Measurements from ENCODE around the genes TET3, INO80B and CCDC142.

DNA sequence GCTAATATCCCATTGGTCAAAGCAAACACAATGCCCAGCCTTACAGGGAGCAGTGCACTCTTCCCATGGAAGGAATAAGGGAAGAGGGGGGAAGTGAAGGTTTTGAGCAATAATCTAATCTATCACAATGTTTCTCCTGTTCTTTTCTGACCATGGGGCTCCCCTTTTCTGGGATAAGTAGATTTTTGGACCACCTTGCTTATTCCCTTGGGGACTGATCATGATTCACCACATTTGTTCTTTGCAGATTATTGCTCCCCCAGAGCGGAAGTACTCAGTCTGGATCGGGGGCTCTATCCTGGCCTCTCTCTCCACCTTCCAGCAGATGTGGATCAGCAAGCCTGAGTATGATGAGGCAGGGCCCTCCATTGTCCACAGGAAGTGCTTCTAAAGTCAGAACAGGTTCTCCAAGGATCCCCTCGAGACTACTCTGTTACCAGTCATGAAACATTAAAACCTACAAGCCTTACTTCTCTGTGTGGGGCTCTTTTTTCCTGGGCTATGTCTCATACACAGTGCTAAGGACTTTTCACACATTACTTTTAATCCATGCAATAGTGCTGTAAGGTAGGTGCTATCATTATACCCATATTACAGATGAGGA is 7.4 kb upstream of the DGUOK start:
- PRO-cap, result no peak

DNA sequence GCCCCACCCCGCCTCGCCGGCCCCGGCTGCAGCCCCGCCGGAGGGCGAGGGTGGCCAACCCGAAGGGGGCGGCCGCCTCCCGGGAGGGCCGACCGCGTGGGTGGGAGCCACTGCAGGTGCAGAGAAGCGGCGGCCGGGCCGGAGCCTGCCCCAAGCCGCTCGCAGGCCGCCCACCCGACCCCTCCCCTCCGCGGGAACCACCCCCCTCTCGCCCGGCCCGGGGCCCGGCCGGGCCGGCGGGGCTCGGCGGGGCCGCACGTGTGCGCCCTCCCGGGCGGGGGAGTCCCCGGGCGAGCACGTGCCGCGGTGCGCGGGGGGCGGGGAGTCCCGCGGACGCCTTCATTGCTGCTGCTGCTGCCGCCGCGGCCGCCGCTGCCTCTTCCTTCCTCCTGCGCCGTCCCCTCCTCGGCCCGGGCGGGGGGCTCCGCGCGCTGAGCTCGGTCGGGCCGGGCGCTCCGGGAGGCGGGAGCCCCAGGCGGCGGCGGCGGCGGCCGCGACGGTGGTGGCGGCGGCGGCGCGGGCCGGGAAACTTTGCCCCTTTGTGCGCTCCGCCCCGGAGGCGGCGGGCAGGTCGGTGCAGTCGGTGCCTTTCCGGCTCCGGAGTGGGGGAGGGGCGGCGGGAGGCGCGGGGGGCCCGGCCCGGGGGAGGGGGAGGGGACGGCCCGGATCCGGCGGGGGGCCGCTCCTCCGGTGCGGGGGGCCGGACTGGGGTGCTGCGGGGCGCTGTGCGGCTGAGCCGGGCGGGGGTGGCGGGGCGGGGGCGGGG is at the start of gene TET3:
TSS of gene TET3 (plus strand) at position 323 of the 766 bp plus-strand sequence.
- PRO-cap, result unidirectional peak, plus-strand start at position 481 of the sequence

GRCh38 chr2:73993101-73994181 is 8.7 kb downstream of the TET3 start:
- PRO-cap, result no peak

DNA sequence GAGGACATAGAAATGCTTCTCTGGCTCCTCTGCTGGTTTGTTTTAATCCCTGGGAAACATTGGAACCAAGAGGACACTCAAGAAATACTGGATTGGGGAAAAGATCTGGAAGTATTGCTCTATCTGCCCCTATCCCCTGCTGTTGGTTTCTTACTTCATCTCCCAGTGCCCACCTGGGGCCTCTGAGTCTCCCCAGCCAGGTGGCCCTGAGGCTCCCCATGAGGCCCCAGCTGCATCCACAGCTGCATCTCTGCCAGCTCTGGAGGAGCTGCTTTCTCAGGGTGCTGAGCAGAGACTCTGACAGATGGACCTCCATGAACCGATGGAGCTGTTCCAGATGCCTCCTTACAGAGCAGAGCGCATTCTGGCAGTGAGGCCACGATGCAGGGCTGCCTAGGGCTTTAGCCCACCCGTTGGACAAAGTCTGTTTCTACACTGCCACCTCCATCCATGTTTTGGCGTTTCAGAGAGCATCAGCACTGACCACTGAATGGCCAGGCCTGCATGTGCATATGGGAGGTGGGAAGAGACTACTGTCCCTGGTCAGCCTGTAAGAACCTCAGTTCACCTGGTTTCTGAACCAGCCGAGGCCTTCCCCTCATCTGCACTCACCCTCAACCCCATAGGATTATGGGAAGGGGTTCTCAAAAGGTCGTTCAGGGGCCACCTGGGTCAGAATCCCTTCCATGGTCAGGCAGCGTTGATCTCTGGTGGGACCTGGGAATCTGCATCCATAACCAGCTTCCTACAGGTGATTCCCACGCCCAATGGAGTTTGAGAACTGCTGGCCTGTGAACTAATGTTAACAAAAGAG is 36.5 kb downstream of the TET3 start:
- PRO-cap, result no peak

- PRO-cap, result no peak
Measured at GRCh38 chr2:74037308-74038240, 52.9 kb downstream of the TET3 start.

DNA sequence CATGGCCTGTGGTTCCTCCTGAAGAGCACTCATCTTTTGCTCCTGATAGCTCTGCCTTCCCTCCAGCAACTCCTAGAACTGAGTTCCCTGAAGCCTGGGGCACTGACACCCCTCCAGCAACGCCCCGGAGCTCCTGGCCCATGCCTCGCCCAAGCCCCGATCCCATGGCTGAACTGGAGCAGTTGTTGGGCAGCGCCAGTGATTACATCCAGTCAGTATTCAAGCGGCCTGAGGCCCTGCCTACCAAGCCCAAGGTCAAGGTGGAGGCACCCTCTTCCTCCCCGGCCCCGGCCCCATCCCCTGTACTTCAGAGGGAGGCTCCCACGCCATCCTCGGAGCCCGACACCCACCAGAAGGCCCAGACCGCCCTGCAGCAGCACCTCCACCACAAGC is 62.4 kb downstream of the TET3 start:
- PRO-cap, result no peak

- PRO-cap, result no peak
Measured at GRCh38 chr2:74149074-74149903, 1.6 kb upstream of the BOLA3 start.

DNA sequence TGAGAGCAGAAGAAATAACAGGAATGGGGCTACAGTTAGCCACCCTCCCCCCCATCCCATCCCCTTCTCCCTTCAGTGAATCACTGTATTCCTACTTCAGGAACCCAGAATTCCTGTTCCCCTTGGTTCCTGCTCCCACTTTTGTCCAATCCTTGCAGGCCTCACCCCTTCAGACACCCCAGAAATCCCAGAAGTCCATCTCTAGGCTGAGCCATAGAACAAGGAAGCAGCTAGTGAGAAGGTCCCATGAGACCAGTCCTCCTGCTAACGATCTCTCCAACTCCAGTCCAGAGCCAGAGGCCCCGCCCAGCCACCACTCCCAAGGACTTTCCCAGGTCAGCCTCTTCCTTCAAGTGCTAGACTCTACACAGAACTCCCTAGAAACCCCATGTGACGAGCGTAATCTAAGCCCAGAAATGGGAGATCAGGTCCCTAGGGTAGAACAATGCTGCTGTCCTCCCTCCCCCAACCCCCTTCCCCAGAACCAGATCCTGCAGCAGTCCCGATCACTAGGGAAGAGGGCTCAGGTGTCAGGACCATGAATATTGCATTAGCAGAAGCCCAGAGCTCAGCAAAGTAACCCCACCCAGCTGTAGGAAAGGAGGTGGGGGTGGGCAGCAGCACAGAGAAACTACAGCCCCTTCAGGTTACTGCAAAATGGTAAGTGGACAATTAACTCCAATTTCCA is 6.9 kb downstream of the DCTN1 start:
- PRO-cap, result no peak

DNA sequence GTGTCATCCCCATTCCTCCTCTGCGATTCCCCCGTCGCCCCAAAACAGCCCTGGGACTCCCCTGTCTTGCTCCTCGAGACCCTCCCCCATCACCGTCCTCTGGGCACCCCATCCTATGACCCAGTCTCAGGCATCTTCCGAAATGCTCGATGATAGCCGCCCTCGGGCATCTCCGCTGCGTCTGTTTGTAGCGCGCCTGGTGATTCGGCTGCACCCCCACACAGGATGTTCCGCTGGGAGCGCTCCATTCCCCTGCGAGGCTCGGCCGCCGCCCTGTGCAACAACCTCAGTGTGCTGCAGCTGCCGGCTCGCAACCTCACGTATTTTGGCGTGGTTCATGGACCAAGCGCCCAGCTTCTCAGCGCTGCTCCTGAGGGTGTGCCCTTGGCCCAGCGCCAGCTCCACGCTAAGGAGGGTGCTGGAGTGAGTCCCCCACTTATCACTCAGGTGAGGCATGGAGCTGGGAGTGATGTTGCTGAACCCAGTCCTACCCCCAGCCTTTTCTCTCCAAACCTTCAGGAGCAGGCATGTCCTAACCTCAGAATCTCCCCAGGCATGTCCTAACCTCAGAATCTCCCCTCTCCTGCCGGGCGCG is 496 bp downstream of the WDR54 start:
- PRO-cap, result bidirectional peak, plus-strand start at position 289 of the sequence, minus-strand start at position 183 of the sequence

DNA sequence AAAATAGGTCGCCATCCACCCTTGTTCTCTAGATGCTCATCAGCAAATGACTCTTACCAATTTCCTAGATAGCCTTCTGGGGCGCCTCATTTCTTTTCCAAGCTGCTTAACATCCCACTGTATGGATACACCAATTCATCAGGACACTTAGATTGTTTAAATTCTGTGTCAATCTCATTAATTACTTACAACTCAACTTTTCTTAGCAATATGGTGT is 633 bp upstream of the INO80B start:
- PRO-cap, result no peak

DNA sequence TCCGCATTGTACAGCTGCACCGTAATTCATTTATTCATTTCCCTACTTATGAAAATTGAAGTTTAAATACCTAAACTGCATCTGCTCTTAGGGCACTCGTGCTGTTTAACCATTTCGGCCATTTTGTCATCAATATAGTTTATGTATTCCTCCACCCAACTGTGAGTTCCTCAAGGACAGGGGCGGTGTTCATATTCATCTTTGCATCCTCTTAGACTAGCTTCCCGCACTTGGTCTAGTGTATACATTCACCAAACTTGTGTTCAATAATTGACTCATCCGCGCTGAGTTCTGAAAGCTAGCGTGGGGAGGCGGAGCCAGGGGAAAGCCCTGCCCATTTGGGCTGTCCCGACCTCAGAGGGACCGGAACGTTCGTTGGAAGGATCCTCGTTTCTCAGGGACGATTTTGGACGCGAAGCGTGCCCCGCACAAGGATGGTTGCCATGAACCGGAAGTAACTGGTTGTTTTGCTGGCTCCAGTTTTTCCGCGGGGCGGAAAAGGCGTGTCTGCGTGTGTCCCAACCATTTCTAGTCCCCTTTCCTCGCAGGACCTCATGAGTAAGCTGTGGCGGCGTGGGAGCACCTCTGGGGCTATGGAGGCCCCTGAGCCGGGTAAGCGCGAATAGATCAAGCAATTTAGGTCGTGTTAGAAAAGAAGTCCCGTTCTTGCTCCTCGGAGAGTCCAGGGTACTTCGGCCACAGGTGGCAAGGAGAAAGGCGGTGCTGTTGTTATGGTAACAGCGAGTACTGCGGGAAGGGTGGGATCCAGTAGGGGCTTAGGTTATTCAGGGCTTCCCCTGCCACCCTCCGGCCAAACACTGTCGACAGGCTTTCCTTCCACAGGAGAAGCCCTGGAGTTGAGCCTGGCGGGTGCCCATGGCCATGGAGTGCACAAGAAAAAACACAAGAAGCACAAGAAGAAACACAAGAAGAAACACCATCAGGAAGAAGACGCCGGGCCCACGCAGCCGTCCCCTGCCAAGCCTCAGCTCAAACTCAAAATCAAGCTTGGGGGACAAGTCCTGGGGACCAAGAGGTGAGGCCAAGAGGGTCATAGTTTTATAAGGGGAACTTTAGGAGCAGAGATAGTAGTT is at the start of gene INO80B:
TSS of gene INO80B (plus strand) at position 525 of the 1,094 bp plus-strand sequence.
- PRO-cap, result no peak

DNA sequence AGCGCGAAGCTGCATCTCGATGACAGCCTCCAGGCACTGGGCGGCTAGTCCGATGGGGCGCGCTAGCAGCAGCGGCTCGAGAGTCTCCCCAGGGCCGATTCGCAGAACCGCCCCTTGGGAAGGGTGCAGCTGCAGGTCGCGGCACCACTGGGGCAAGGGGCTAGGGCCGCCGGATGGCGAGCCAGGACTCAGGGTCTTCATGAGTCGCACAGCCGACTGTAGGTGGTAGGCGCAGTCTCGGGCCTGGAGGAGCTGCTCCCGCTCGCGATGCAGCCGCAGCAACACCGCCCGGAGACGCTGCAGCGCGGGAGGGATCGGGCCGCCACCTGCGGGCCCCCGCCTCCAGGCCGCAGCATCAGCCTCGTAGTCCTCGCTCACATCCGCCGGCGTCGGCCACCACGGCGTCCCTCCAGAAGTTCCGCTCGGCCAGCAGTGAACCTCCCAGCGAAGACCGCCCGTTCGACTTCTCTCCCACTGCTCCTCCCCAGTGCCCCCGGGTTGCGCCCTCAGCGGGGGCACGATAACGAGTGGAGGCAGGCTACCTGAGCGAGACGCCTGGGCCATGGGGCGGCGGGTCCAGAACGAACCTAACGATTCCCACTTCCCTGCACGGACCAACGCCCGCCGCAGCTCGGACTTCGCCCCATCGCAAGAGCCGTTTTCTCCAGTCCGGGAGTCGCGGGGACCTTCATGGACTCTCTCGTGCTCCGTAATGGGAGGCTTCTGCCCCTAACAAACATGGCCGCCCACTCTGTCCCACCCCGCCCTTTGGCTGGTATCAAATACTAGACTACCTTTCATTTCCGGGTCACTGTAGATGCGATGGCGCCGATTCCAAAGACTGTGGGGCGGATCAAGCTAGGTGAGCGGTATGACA is at the start of gene CCDC142:
TSS of gene CCDC142 (minus strand) at position 725 of the 877 bp plus-strand sequence.
- PRO-cap, result no peak

DNA sequence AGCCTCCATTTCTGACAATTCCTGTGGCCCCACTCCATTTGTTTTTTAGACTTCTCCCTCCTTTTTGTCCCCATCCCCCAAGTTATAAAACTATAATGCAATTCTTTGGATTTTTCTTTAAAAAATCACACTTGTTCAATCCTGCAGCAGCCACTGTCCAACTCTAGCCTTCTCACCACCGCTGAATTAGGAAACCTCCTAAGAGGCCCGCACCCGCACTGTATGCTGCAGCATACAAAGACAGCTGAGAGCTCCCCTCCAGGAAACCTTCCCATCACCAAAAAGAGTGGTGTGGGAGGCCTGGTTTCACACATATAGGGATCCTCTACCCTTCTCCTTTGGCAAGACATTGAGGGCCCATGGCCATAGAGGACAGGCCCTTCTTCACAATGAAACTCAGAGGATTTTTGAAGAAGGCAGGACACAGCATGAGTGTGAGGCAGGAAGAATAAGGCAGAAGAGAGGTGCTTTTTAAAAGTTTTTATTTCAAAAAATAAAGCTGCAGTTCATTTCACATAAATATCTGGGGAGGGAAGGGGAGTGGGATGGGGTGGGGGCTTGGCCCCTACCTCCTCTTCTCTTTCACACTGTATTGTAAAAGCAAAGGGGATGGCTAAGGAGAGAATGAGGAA is 2.8 kb downstream of the PCGF1 start:
- PRO-cap, result no peak

DNA sequence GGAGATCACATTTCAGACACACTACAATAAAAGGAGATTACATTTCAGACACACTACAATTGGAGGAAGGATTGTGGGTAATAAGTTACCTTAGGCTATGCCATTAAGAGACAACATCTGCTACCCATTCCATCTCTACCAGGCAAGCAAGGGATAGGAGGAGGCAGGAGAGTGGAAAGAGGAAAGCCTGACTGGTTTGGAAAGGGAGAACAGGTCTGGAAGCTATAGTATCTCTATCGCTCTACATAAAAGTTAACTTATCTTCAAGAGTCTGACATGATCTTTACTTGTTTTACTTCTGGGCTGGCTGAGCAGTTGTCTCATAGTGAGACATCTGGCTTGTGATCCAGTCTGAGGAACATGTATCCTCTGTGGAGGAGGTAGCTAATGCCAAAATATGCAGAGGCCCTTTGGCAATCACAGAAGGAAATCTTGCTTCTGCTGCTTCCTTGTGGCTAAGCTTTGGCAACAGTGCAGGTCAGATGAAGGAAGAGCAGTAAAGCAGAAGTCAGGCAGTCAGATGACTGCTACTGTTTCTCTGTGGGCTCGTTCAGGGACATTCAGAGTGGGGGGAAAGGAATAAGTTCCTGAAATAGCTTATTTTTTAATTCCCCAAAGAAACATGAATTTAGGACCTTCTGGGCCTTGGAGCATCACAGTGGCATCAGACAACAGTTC is 22.2 kb downstream of the DOK1 start:
- PRO-cap, result no peak

DNA sequence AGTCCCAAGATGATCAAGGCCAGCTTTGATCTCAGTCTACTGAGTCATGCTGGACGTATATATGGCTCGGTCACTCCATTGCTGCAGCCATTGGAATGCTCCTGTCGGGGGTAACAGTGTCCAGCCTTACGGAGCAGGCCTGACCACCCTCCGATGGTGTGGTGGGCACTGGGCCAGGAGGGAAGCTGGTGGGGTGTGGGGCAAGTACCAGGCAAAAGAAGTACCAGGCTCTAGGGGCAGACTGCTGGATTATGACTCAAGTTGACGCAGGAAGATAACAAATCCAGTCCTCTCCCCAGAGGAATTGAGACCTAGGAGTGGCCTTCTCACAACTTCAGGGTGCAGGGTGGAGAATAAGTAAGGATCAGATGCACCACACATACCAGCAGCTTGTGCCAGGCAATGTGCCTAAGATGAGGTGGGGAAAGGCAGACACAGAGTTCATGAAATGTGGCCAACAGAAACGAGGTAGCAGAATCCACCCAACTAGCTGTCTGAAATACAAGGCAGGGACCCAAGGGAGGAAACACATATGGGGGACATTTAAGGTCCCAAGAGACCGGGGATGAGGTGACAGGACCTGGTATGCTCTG is 37.9 kb downstream of the SEMA4F start:
- PRO-cap, result no peak

DNA sequence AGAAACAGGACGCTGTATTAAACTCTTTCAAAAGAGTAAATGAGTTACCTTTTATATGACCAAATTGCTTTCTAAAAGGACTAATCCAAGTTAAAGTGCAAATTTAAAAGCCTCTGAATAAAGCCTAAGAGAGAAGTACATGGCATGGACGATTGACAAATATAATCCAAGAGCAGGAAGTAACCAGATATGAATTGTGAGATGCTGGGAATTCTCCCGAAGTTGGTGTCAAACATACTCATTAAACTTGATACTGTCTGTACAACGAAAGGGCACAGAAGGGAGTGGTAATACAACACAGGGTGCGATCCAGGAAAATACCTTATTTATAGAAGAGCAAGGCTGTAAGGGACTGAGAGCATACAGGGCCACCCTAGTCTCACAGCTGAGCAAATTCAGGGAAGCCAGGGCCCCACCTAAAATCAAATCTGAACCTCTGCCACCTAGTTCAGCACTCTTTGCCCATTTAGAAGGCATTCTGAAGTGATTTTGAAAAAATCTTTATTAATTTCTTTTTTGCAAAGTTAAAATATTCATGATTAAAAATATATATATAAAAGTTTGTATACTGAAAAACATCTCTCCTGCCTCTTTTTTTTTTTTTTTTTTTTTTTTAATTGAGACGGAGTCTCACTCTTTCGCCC is 41.7 kb downstream of the SEMA4F start:
- PRO-cap, result no peak

GRCh38 chr2:74714975-74716171 is 61.3 kb downstream of the SEMA4F start:
- PRO-cap, result unidirectional peak, plus-strand start at chr2:74715469

DNA sequence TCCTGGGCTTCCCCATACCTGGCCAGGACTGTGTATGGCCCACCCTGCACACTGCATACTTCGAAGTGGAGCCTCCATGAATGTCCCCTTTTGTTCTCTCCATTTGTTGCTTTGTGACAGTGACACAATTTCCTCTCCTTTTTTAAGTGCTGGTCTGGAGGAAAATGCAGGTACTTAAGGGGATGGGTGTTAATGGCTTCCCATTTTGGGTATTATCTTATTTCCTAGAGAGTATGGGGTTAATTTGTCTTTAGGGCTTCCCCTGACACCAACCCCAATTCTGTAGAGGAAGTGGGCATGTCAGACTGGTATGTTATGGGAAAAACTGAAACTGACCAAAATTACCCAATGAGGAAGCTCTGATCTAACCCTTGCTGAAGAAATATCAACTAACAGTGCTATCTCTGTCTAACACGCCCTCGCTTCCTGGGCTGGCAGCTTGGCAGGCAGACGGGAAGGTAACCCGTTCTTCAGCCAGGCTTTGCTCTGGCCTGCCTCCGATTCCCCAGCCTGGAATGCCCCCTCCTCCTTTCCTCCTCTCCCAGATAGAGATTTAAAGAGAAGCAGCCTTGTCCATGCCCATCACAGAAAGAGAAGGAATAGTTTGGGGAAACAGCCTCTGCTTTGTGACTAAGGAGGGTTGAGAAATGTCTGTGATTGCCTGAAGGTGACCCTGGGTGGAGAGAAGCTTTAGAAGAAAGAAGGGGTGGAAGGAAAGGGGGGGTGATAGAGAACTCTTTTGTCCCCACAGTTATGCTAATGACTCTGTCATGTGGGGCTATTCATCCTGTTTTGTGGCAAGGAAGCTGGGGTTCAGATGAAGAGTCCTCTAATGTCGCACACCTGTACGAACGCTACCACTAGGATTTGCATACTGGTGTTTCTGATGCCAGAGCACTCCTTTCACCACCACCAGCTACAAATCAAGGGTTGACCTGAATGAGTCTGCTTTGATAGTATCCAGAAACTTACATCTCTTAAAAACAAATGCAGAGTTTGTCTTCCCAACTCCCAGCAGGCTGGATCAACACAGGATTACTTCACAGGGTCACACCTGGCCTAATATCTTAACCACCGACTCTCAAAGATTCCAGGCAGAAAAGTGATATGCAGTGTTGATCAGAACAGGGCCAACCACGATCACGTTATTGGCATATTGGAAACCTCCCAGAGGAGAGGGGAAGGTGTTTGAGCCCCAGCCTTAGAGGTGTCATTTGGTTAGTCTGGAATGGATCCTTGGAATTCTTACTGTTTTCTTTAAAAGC is 15.5 kb downstream of the HK2 start:
- PRO-cap, result no peak

DNA sequence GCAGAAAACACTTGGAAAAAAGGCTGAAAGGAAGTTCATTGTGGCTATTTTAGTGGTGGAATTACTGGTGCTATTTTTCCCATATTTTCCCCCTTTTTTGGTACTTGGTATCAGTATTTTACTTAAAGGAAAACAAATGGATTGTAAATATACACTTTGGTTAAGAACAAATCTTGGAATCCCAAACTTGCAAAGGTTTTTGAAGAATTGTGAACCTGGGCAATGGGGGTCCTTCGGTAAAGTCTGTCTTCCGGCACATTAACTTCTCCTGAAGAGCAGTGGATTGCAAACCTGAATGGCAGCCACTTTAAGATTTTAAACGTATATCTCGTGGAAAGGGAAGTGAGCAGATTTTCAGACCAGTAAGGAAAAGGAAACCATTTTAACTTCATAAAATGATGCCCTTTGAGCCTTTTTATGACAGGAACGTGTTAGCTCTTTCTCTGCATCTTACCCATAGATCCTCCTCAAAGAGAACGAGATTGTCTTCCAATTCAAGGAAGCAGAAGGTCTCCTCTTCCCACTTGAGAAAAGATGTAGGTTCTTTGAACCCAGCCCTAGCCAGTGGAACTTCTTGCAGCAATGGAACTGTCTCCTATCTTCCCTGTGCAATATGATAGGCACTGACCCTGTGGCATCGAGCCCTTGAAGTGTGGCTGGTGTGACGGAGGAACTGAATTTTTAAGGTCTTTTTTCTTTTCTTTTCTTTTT is 35.5 kb downstream of the HK2 start:
- PRO-cap, result no peak

- PRO-cap, result no peak
Measured at GRCh38 chr2:74872085-74872596, 38.2 kb downstream of the HK2 start.

Data from left common carotid artery plus branches (tissue), 1 donor.